Esophagus squamous epithelium (tissue), 4 donors: ENCODE measurements around a stretch of chr2.

GRCh38 chr2:217756374-217757088, 246.3 kb downstream of the TNS1 start:
- PRO-cap: no peak
- RAMPAGE, long total RNA, 4 experiments: no peak in any of the 4 experiments

- PRO-cap: unidirectional peak, minus-strand start at chr2:217797690
- RAMPAGE, long total RNA, 4 experiments: no peak in any of the 4 experiments
Observed at GRCh38 chr2:217797476-217798160, 205.2 kb downstream of the TNS1 start.

- PRO-cap: no peak
- RAMPAGE, long total RNA, 4 experiments: no peak in any of the 4 experiments
Observed at GRCh38 chr2:217801035-217801672, 201.6 kb downstream of the TNS1 start.

DNA sequence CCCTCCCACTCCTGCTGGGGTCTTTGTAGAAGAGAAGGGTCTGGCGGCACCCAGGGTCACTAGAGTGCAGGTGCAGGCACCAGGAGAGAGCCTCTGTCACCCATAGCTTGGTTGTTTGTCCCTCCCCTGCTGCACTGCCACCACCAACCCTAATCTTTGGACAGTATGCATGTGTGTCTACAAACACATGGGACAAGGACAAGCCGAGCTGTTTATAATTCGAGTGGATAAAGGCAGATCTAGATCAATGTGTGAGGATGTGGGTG, 199.3 kb downstream of the TNS1 start:
- PRO-cap: no peak
- RAMPAGE, long total RNA, 4 experiments: no peak in any of the 4 experiments

DNA sequence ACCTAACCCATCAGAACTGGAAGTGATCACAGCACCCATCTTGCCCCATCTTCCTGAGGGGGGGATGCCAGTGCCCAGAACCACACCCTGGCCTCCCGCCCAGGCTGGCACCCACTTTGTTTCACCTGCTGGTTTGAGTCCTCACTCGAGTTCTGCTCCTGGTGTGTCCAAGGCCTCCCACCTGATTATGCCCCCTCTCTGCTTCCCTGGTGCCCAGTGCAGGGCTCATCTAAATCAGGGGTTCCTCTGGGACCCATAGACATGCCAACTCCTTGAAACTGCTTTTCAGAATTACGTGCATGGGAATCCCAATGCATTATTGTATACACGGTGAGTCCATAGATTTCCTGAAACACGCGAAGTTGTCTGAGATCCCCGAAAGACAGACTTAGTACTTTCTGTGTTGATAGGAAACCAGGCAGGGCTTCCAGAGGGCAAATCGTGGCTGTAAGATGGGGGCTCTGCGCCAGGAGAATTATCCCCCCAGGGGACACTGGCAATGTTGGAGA, 174.3 kb downstream of the TNS1 start:
- PRO-cap: no peak
- RAMPAGE, long total RNA, 4 experiments: no peak in any of the 4 experiments

GRCh38 chr2:217835940-217836185, 166.9 kb downstream of the TNS1 start:
- PRO-cap: no peak
- RAMPAGE, long total RNA, 4 experiments: no peak in any of the 4 experiments

GRCh38 chr2:217838311-217839057, 164.3 kb downstream of the TNS1 start:
- PRO-cap: bidirectional peak, plus-strand start at chr2:217838704, minus-strand start at chr2:217838456
- RAMPAGE, long total RNA, 4 experiments: no peak in any of the 4 experiments

DNA sequence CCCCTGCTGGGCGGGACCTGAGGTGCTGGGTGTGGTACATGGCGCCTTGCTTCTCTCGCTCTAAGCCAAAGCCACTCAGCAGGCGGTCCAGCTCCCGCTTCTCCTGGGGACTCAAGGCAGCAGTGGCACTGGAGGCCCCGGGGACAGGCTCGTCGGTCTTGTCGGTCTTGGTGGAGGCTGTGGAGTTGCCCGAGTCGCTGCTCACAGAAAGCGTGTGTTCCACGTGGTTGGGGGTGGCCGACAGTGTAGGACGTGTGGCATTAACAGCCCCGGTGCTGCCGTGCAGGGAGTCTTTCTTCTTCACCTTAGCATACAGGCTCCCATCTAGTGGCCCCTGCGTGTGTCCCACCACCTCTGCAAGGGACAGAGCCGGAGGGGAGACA, 154.1 kb downstream of the TNS1 start:
- PRO-cap: no peak
- RAMPAGE, long total RNA, 4 experiments: no peak in any of the 4 experiments

DNA sequence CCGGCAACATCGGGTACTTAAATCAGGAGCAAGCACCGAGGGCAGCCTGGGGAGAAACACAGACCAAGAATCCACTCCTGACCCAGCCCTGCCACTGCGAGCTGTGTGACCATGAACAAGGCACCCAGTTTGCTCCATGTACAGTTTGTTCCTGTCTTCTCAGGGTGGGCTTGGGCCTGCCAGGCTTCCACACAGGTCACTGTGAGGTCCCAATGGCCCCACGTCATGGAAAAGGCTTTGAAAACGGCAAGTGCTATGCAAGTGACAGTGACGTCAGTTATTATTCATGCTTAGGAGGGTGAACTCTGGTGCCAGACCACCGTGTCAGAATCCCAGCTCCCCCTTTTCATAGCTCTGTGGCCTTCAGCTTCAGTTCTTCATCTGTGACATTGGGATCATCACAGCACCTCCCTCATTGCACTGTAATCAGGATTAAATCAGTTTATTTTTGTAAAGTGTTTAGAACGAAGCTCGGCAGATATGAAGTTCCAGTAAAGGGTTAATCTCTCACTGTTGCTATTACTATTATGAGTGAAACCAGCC, 87.1 kb downstream of the TNS1 start:
- PRO-cap: no peak
- RAMPAGE, long total RNA, 4 experiments: no peak in any of the 4 experiments

DNA sequence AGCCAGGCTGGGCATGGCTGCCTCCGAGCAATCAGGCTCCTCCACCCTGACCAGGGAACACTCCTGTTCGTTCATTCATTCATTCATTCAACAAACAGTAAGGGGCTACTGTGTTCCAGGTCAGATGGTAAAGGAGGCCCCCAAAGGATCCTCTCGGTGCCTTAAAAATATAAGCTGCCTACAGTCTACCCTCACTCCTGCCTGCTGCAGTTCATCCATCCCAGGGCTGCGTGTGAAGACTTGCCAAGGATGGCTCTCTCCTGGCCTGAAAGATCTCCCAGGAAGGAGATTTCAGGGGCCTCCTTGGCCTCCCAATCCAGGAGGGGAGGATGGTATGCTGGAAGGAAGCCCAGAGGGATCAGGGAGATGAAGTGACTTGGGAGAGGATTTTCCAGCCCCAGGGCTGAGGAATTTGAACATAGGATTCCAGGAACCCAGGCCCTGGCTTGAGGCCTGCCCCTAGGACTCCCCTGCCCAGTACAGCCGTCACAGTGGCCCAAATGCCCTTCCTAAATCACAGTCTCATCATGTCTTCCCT, 66.6 kb downstream of the TNS1 start:
- PRO-cap: no peak
- RAMPAGE, long total RNA, 4 experiments: no peak in any of the 4 experiments

DNA sequence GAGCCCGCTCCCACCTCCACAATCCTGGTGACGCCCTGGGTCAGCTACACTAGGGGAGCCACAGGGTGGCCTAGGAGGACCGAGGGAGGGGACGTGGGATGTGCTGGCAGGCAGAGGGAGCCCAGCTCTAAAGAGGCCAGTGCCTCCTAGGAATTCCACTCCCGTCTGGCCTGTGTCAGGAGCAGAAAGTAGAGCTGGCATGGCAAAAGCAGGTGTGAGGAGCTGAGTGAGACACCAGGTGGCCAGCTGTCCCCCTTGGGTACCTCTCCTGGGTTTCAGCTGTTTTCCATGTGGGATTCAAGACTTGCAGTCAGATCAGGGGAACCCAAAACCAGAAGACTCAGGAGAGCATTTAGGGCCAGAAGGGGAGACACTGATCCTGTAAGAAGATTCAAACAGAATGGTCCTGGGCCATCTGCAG, 49.1 kb downstream of the TNS1 start:
- PRO-cap: unidirectional peak, plus-strand start at position 139 of the sequence
- RAMPAGE, long total RNA, 4 experiments: no peak in any of the 4 experiments

- PRO-cap: unidirectional peak, minus-strand start at chr2:217972703
- RAMPAGE, long total RNA, 4 experiments: no peak in any of the 4 experiments
Observed at GRCh38 chr2:217972422-217972861, 30.4 kb downstream of the TNS1 start.

DNA sequence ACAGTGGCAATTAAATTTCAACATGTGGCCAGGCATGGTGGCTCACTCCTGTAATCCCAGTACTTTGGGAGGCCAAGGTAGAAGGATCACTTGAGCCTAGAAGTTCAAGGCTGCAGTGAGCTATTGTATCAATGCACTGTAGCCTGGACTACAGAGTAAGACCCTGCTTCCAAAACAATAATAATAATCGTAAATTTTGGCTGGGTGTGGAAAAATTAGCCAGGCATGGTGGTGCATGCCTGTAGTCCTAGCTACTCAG, 15.9 kb downstream of the ARPC2 start:
- PRO-cap: no peak
- RAMPAGE, long total RNA, 4 experiments: no peak in any of the 4 experiments

DNA sequence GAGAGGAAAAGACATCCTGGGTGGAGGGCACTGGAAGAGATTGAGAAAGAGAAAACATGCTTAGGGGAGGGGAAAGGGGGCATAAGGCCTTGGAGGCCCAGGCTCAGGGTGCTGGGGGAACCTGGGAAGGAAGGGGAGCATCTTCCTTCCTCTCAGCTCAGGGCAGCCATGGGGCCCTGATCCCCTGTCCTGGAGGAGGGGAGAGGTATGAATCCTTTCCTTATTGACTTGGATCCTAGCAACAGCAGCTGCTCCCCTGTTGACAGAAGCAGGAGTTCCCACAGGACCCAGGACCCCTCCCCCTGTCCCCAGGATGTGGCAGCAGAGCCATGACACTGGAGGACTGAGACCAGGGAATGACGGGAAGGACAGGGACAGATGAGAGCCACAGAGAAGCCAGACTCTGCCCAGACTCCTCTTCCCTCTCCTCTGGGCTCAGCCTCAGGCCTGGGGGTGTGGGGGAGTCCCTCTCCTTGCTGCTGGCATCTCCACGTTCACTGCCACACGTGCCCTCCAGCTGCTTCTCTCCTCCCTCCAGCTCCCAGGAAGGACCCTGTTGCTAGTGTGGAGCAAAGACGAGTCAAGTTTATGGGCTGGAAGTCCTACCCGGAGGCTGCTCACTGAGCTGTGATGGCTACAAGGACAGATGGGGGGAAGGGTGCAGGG, 839 bp downstream of the GPBAR1 start:
- PRO-cap: no peak
- RAMPAGE, long total RNA, 4 experiments: no peak in any of the 4 experiments

DNA sequence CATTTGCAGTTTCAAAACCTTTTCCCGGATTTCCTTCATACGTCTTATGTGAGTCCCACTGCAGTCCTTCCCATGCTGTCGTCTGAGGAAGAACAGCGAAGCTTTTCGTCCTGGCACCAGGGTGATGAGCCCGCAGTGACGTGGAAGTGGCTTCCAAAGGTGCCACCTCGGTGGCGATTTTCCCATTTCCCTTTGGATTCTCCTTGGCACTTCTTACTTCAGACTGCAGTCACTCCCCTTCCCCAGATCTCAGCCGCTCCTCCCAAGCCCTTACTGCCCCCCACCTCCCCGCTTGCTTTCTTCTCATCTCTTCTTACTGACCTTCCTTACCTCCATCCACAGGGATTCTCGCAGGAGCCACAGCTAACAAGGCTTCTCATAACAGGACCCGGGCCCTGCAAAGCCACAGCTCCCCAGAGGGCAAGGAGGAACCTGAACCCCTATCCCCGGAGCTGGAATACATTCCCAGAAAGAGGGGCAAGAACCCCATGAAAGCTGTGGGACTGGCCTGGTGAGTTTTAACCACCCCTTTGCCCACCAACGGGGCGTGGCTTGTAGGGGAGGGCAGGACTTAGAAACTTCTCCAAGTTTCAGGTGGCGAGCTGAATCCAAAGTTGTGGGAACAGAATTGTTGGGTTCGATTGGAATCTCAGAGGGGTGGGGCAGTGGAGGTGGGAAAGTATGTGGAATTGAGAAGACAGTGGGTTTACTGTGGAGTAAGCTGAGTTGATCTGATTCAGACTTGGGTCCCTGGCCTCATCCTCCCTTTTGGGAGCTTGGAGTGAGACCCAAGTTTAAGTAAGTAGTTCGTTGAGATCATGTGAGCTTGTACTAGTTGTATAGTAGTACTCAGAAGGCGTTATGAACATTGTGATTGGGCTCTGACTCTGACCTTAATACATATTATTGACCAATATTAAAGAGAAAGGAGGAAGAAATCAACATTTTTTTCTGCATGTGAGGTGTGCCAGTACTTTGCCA, 1.0 kb downstream of the PNKD start:
- PRO-cap: bidirectional peak, plus-strand start at position 341 of the sequence, minus-strand start at position 84 of the sequence; bidirectional peak, plus-strand start at position 593 of the sequence, minus-strand start at position 490 of the sequence; bidirectional peak, plus-strand start at position 838 of the sequence, minus-strand start at position 770 of the sequence
- RAMPAGE, long total RNA, 4 experiments: no peak in any of the 4 experiments

DNA sequence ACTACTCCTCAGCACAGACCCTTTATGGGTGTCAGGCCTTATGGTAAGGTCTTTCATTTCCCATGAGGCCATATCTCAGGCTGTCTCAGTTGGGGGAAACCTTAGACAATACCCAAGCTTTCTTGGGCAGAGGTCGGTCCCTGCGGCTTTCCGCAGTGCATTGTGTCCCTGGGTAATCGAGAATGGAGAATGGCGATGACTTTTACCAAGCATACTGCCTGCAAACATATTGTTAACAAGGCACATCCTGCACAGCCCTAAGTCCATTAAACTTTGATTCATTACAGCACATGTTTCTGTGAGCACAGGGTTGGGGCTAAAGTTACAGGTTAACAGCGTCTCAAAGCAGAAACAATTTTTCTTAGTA, 19.5 kb upstream of the TMBIM1 start:
- PRO-cap: no peak
- RAMPAGE, long total RNA, 4 experiments: no peak in any of the 4 experiments

- PRO-cap: no peak
- RAMPAGE, long total RNA, 4 experiments: no peak in any of the 4 experiments
Observed at GRCh38 chr2:218317809-218318300, 25.6 kb upstream of the TMBIM1 start.

DNA sequence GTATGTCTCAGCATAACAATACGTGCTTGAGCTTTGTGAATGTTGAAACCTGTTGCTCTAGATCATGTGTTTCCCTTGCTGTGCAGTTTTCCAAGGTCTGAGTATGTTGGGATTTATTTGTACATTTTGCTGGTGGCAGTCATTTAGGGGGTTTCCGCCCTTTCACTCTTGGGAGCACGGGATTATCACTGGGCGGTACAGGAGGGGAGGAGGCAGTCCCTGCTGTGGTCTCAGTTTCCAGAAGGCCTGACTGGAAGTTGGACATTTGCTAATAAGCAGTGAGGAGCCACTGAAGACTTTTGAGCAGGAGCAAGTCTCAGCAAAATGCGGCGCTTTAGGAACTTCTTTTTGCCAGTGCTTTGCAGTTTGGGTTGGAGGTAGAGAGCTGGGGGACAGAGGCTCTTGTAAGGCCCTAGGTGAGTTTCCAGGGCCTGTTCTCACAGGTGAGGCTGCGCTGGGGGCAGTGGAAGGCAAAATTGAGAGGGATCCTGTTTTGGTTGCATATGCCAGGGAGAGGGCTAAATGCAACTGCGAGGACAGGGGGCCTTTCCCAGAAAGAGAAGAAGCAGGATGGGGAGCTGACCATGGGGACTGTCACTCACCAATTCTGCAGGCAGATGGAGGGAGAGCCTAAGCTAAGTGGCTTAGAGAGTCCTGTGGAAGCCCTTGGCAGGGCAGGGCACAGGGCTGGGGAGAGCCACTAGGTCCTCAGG, 24.7 kb upstream of the CATIP start:
- PRO-cap: bidirectional peak, plus-strand start at position 265 of the sequence, minus-strand start at position 247 of the sequence
- RAMPAGE, long total RNA, 4 experiments: no peak in any of the 4 experiments

DNA sequence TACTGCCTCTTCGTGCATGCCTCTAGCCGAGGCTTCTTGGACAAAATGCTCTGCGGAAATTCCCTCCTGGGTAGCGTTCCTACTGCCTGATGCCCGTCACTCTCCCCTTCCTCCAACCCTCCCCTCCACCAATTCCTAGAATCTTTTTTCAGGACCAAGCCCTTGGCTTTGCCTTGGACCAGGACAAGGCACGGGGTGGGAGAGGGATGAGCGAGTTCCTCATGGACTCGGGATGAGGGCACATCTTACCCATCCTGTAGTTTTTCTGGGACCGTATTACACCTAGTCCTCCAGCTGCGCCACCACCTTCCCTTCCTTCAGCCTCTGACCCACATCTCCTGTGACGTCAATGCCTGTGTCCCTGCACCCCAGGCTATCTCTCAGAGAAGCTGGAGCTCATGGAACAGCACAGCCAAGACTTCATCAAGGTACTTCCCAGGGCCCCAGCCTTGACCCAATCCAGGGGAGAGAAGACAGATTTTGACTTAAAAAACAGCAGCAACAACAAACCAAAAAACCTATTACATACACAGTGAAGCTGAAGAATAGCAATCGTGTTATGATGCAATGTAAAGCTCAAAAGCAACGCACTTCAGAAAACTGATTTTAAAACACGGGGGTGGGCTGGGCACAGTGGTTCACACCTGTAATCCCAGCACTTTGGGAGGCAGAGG, 1.1 kb downstream of the CATIP start:
- PRO-cap: no peak
- RAMPAGE, long total RNA, 4 experiments: no peak in any of the 4 experiments

GRCh38 chr2:218367614-218368342, 11.1 kb downstream of the CATIP start:
- PRO-cap: bidirectional peak, plus-strand start at chr2:218367941, minus-strand start at chr2:218367853
- RAMPAGE, long total RNA, 4 experiments: no peak in any of the 4 experiments